ENCODE data around the genes OR6F1, OR2T12, OR2T10 and PGBD2.

GRCh38 chr1:247322339-247323224 is 9.1 kb downstream of the ZNF496 start:
- PRO-cap = no peak

DNA sequence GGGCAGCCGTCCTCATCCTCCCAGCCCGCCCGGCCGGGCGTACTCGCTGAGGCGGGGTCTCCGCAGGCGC is 337 bp downstream of the ZNF496 start:
- PRO-cap = no peak

DNA sequence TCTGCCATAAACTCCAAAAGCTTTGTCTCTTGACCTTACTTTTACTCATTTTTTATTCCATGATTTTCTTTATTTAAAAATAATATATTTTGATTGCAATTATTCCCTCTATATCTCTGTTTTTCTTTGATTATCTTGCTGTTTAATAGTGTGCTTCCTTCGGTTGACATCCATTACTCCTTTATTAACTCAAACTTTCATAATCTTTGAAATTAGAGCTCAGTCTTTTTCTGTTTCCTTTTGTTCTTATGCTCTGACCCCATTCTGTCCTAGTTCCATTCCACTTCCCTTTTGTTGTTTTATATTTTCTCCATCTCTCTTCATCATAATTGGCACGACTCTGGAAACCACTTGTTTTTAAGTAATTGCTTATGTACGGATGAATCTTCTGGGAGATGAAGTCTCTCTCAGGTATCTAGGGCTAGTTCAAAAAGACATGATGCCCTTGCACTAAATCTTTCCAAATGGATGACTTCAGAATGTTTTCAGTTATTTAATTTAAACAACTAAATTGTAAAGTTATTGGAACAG is at the start of gene OR6F1:
Gene OR6F1, minus strand, starts transcription at position 301 of the 531 bp plus-strand sequence.
- PRO-cap = no peak

DNA sequence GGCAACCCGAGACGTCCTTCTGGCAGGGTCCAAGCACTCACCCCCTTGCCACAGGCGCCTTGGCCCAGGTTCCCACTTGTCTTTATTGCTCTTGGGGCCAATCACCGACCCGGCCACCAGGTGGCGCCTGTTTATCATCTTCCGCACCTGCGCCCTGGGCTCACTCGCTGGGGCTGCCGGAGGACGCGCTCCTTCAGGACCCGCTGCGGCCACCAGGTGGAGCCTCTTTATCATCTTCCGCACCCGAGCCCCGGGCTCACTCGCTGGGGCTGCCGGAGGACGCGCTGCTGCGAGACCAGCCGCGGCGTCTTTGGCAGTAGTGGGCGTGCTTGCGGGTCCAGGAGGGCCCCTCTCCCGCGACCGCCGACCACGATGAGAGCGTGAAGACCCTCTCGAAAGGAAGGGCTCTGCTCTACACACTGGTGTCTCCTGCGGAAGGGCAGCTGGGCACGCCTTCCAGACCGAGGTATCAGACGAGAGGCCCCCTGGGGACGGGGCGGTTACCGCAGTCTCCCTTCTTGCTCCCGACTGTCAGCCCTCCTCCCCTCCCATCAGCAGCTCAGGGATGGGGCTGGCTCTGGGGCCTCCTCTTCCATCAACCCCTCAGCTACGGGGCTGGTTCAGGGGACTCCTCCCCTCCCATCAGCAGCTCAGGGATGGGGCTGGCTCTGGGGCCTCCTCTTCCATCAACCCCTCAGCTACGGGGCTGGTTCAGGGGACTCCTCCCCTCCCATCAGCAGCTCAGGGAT is 11.6 kb upstream of the OR2L8 start:
- PRO-cap = unidirectional peak, plus-strand start at position 259 of the sequence

- PRO-cap = no peak
Measured at GRCh38 chr1:248303179-248303770, at the start of gene OR2T12. Gene OR2T12, minus strand, starts transcription at chr1:248303424.

DNA sequence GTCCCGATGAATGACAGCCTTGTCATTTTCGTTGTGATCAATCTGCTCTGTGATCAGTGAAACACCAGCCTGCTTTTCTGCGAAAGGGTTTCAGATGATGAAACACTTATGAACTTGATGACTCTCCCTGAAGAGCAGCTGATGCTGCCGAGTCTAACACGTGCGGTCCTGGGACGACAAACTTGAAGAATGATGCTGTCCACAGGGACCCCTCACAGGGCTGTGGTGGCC is at the start of gene OR2T10:
Gene OR2T10, minus strand, starts transcription at position 142 of the 231 bp plus-strand sequence.
- PRO-cap = no peak

GRCh38 chr1:248730844-248731377 is 24.6 kb downstream of the LYPD8 start:
- PRO-cap = no peak

DNA sequence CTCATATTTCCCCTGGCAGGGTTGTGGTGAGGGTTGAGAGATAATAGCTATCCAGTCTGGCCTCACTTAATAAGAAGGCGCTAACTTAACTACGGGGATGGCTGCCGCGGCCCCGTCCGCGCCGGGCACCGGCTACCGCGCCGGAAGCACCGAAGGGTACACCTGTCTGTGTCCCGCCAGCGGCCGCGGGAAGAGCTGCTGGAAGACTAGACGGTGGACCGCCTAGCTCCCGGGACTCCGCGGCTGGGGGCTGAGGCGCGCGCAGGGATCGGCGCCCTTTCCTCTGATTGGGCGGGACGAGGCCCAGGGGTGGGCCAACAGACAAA is 257 bp upstream of the ZNF672 start:
- PRO-cap = bidirectional peak, plus-strand start outside the sequence, minus-strand start at position 238 of the sequence

DNA sequence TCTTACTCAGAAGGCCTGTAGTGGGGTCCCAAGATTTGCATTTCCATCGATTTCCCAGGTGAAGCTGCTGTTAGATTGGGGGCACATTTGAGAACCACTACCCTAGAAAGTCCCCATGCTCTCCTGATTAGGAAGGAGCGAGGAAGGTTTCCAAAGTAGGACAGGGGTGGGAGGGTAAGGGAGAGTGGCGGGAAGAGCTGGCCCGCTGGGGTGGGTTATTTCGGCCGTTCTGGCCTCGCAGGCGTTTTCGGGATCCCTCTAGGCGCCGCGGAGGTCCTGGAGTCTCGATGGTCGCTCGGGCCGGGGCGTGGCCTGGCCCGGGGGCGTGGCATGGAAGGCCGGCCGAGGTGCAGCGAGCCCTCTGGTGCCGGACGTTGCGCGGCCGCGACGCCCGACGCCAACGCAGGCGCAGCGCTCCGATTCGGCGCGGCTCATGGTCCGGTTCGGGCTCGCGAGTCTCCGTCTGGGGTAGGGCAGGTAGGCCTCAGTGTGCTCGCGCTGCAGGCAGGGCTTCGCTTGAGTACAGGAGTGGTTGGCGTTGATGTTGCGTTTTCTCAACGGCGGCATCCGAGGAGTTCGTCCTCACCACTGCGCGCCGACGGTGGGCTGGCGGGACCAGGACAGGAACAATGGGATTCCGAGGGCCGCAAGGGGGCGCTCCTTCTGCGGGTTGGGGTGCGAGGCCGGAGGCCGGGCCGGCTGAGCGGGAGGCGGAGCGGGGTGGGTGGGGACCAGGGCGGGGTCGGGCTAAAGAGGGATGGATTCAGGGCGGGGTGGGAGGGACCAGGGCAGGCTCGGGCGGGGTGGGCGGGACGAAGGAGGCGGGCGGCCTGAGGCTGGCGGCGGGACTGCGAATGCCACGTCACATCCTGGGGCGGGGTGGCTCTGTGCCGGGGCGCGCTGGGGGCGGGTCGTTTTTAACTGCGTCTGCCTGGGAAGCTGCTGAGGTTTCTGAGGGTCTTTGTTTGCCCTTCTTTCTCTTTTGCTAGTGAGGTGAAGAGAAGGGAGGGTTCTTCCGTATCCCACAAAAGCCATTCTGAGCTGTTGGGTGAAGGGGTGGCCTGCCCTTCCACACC is at the start of gene PGBD2:
Gene PGBD2, plus strand, starts transcription at position 370 of the 1,076 bp plus-strand sequence.
- PRO-cap = bidirectional peak, plus-strand start at position 372 of the sequence, minus-strand start at position 231 of the sequence; bidirectional peak, plus-strand start at position 914 of the sequence, minus-strand start at position 631 of the sequence